Right atrium auricular region (tissue), 2 donors: Measurements from ENCODE around the genes ANKK1, ZW10, CADM1 and APOA5.

- PRO-cap, result unidirectional peak, plus-strand start at chr11:112863492
- RAMPAGE, long total RNA, 2 experiments, result no peak in any of the 2 experiments
Measured at GRCh38 chr11:112863215-112863604, 98.0 kb upstream of the NCAM1 start.

DNA sequence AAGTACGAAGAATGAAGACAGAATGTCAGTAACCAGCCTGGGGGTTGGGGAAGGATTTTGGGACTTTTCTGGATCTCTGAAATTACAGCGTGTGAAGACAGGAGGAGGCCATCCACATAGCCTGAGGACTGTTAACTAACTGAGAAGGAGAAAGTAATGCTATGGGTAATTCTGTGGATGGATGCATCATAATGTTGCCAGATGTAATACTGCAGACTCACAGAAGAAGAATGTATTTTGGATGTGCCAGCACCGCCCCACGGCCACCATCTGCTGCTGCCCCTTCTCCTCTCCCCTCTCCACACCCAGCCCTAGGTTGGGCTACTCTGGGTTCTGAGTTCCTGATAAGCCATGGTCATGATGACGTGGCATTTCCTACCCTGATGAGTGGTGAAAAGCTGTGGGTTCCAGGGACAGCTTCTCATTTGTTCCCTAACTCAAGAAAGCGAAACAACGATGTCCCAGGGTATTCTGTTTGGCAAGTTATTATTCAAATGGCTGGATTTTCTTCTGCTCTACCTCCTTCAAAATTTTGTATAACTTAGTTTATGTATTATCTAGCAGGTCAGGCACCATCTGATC lies 124.1 kb upstream of the TTC12 start:
- PRO-cap, result bidirectional peak, plus-strand start at position 419 of the sequence, minus-strand start at position 137 of the sequence
- RAMPAGE, long total RNA, 2 experiments, result no peak in any of the 2 experiments

DNA sequence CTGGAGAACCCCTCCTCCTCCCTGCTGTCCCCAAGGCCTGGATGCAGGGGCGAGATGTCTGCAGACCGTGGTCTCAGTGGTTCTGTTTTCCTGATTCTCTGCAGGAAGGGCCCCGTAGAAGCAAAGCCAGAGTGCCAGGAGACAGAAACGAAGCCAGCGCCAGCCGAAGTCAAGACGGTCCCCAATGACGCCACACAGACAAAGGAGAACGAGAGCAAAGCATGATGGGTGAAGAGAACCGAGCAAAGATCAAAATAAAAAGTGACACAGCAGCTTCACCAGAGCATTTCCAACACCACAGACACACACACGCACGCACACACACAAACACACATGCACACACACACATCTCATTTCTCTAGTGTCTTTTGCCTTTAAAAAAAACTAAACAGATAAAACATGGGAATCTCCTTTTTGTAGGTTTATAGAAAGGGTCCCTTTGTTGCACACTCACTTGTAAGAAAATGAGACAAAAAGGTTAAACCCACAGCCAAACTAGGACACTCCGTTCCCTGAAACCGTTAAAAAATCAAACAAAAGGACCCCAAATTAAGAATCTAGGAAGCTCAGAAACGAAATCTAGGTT lies 39.1 kb upstream of the TTC12 start:
- PRO-cap, result no peak
- RAMPAGE, long total RNA, 2 experiments, result no peak in any of the 2 experiments

- PRO-cap, result no peak
- RAMPAGE, long total RNA, 2 experiments, result no peak in any of the 2 experiments
Measured at GRCh38 chr11:113387484-113388207, at the start of gene ANKK1. Gene ANKK1 (plus strand): TSS chr11:113387779.

DNA sequence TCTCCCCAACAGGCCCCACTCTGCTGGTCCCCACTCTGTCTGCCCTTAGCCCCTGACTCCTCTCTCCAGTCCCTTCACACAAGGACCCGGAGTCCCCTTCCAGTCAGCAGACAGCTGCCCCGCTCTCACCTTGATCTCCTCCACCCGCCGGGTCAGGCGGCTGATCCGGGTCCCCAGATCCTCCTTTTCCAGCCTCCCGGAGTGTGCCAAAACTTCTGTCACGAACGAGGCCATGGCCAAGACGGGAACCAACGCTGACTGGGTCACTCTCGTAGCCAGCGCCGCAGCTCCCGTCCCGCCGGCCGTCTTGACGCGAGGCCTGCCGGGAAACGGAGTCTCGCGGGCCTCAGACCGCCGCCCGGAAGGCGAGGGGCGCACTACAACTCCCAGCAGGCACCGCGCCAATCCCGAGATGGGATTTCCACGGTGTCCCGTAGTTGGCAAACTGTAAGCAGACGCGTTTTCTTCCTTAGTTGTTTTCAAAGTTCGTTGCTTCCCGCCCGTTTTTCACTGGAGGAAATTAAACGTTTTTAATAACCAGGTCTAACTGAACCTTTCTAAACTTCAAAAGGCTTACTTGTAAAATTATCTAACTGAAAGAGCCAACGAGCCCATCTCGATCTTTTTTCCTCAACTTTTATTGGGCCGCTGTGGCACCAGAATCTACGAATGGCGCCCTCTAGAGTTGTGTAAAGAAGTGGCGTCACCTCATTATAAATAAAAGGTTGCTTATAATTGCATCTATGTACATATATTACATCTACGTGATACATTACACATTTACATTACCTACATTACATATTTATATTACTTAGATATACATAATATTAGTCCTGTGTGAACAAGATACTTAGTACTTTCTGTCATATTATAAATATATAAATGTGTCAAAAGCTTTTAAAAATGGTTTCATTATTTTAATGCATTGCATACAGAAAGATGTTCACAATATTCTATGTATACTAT lies at the start of gene ZW10:
ZW10 (minus strand) TSS at position 260 of the 966 bp plus-strand sequence.
- PRO-cap, result bidirectional peak, plus-strand start at position 404 of the sequence, minus-strand start at position 260 of the sequence
- RAMPAGE, long total RNA, 2 experiments, result start-site peak on the minus strand in 2 of 2 experiments, centred at positions 242 to 264 of the sequence, 24 to 202 reads per replicate

- PRO-cap, result no peak
- RAMPAGE, long total RNA, 2 experiments, result no peak in any of the 2 experiments
Measured at GRCh38 chr11:113875035-113875430, 339 bp downstream of the USP28 start.

DNA sequence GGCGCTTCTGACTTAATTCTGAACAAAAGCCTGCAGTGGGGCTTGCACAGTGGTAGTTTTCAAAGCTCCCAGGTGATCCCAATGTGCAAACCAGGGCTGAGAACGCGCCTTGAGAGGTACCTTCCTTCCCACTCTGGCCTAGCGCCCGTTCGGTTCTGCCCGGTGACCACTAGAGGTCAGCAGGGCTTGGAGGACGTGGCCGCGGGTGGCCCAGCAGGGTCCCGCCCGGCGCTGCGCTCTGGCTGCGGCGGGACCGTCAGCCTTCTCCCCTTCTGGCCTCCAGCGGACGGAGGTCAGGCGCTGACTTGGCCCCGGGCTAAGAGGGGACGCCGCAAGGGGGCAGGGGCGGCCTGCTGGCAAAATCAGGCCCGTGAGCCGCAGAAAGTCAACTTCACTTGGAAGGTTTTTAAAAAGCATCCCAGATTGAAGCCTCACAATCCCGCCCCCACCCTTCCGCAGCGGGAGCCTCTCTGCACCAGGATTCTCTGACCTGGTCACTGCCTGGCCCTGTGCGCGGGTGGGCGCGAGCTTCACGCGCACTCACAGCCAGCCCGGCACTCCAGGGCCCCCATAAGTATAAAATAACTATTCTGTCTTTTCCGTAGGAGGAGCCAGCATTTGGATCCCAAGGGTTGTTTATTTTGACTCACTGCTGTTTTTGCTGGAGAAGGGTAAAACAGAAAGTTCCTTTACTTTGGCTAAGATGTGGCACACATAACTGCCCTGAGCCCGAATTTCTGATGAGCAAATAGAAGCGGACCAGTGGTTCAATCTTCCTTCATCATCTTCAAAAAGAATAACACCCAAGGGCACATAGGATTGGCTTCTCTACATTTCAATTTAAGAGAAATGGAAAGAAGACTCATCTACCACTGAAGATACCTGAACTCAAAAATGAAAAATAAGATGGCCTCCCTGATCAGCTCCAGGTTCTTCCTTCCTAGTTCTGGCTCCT lies 23.2 kb upstream of the ZBTB16 start:
- PRO-cap, result bidirectional peak, plus-strand start at position 451 of the sequence, minus-strand start at position 267 of the sequence; bidirectional peak, plus-strand start at position 692 of the sequence, minus-strand start at position 559 of the sequence
- RAMPAGE, long total RNA, 2 experiments, result no peak in any of the 2 experiments

GRCh38 chr11:114175535-114176794 lies 116.5 kb downstream of the ZBTB16 start:
- PRO-cap, result bidirectional peak, plus-strand start at chr11:114176075, minus-strand start at chr11:114175956
- RAMPAGE, long total RNA, 2 experiments, result no peak in any of the 2 experiments

DNA sequence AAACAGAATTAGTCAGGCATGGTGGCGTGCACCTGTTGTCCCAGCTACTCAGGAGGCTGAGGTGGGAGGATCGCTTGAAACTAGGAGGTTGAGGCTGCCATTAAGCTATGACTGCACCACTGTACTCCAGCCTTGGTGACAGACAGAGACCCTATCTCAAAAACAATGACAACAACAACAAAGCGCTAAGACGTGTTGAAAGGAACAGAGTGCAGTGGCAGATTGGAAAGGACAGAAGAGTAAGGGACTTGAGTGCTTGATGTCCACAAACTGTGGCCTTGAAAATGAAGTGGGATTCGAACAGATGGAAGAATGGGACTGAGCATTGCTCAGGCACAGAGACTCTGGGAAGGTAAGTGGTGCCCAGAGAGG lies 111.2 kb upstream of the NNMT start:
- PRO-cap, result no peak
- RAMPAGE, long total RNA, 2 experiments, result no peak in any of the 2 experiments

DNA sequence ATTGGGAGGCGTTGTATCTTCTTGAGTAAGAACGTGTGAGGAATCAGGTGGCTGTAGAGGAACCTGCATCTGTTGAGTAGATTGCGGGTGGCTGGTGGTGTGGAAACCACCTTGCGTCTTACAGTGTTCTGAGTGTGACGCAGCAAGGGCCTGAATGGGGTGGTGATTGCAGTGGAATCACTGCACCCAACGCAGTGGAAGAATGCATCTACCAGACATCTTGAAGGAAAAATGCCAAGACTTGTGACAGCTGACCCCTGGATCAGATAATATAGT lies 110.7 kb upstream of the NNMT start:
- PRO-cap, result no peak
- RAMPAGE, long total RNA, 2 experiments, result no peak in any of the 2 experiments

DNA sequence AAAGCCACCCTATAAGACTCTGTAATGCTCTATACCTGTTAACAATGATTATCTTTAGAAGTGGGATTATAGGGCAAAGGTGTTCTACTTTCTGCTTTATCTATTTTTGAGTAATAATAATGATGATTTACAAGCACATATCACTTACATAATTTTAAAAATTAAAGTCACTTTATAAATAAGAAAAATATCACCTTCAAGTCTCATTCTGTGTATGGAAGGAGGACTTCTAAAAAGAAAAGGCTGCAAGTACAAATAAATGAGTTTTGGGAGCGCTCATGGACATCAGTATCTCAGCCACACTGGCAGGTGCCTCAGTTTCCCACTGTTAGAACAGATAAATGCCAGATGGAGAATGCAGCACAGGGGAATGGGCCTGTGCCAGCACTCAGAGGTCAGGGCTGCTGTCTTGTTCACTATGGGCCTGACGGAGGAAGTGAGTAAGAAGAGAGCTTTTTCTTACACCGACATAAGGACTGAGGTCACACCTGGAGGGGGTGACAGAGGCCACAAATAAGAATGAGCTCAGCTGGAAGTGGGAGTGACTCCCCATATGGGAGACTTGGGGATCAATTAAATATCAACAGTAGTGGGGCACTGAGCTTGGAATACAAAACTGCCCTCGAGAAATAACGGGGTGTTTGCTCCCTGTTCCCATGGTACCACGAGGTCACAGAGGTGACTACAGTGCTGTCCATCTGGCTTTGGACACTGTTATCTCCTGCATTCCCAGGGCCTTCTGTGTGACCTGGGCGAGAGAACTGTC lies 94.3 kb upstream of the NNMT start:
- PRO-cap, result no peak
- RAMPAGE, long total RNA, 2 experiments, result no peak in any of the 2 experiments

DNA sequence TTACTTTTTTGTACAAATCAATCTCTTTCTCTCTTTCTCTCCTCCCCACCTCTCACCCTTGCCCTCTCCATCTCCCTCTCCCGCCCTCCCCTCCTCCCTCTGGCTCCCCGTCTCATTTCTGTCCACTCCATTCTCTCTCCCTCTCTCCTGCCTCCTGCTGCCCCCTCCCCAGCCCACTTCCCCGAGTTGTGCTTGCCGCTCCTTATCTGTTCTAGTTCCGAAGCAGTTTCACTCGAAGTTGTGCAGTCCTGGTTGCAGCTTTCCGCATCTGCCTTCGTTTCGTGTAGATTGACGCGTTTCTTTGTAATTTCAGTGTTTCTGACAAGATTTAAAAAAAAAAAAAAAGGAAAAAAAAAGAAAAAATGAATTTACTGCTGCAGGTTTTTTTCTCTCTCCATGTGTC lies 40.8 kb upstream of the NNMT start:
- PRO-cap, result no peak
- RAMPAGE, long total RNA, 2 experiments, result no peak in any of the 2 experiments

GRCh38 chr11:114297603-114298662 lies 1.7 kb downstream of the NNMT start:
- PRO-cap, result no peak
- RAMPAGE, long total RNA, 2 experiments, result no peak in any of the 2 experiments

- PRO-cap, result bidirectional peak, plus-strand start at chr11:114307792, minus-strand start at chr11:114307624
- RAMPAGE, long total RNA, 2 experiments, result no peak in any of the 2 experiments
Measured at GRCh38 chr11:114307378-114308076, 11.3 kb downstream of the NNMT start.

- PRO-cap, result no peak
- RAMPAGE, long total RNA, 2 experiments, result no peak in any of the 2 experiments
Measured at GRCh38 chr11:114668212-114668437, 10.2 kb upstream of the NXPE2 start.

DNA sequence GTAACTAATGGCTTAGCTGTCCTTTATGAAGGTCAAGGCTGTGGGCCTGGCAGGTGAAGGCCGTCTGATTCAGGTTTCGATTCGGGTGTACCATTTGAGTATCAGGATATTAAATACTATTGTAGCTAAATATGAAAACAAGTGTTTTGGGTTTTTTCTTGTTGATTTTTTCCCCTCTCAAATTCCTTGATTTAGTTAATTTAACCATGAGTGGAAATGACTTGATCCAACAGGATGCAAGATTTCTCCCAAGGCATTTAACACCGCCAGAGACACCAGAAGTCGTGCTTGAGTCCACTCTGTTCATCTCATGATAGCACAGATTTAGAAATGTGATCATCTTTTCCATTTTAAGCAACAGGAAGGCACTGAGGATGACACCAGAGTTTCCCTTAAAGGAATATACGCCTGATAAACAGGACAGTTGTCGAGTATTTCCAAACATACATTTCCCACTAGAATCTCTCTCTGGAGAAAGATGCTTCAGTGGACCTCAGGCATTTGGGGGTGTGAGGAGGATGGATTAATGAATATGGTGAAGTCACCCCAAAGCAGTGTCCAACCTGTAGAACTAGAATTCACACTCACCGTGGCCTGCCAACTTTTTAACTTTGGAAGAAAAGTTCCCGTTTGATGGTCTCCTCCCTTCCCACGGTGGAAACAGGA lies 318.7 kb downstream of the CADM1 start:
- PRO-cap, result no peak
- RAMPAGE, long total RNA, 2 experiments, result no peak in any of the 2 experiments

- PRO-cap, result bidirectional peak, plus-strand start at chr11:115504673, minus-strand start at chr11:115504415
- RAMPAGE, long total RNA, 2 experiments, result start-site peak on the minus strand in 2 of 2 experiments, at chr11:115504399-115504445 at its widest, 103 to 880 reads per replicate
Measured at GRCh38 chr11:115503820-115504540, at the start of gene CADM1. Gene CADM1 (minus strand): TSS chr11:115504415.

- PRO-cap, result no peak
- RAMPAGE, long total RNA, 2 experiments, result no peak in any of the 2 experiments
Measured at GRCh38 chr11:115548709-115549333, 44.6 kb upstream of the CADM1 start.

DNA sequence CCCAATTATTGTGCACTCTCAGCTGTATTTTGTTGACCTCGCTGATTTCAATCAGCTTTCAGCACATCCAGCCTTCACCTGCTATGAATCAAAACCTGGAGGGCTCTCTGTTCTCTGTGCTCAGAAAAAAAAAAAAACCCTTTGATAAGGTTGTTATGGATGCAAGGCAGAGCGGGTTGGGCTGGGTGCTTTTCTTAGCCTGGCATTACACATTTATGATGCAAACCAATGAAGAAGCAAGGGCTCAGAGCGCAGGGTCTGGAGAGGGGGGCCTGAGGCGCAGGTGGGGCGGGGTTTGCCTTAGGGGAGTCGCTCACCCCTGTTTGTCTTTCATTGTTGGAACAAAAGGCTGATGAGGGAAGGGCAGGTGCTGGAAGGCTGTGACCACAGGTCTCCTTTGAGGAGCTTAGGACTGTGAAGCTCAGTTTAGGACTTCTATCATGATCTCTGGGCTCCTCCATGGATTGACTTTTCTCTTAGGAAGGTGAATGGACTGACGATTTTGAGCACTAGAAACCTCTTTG lies 86.1 kb upstream of the CADM1 start:
- PRO-cap, result no peak
- RAMPAGE, long total RNA, 2 experiments, result no peak in any of the 2 experiments

DNA sequence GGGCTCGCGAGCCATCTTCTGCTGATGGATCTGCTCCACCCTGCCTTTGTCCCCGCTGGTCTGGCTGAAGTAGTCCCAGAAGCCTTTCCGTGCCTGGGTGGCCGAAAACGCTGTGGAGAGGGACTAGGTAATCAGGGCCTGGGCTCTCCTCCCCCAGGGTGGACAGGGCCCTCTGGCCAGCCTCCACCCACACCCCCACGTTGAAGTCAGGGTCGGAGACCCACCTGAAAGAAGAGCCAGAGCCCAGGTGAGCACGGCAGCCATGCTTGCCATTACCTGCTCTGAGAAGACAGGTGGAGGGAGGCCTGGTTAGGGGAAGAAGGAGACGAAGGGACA lies at the start of gene APOA5:
APOA5 (minus strand) TSS at position 292 of the 336 bp plus-strand sequence.
- PRO-cap, result no peak
- RAMPAGE, long total RNA, 2 experiments, result no peak in any of the 2 experiments